NCI-H460 (cell line): ENCODE measurements around the genes ANGPTL8, TSPAN16, CNN1 and GET3.

DNA sequence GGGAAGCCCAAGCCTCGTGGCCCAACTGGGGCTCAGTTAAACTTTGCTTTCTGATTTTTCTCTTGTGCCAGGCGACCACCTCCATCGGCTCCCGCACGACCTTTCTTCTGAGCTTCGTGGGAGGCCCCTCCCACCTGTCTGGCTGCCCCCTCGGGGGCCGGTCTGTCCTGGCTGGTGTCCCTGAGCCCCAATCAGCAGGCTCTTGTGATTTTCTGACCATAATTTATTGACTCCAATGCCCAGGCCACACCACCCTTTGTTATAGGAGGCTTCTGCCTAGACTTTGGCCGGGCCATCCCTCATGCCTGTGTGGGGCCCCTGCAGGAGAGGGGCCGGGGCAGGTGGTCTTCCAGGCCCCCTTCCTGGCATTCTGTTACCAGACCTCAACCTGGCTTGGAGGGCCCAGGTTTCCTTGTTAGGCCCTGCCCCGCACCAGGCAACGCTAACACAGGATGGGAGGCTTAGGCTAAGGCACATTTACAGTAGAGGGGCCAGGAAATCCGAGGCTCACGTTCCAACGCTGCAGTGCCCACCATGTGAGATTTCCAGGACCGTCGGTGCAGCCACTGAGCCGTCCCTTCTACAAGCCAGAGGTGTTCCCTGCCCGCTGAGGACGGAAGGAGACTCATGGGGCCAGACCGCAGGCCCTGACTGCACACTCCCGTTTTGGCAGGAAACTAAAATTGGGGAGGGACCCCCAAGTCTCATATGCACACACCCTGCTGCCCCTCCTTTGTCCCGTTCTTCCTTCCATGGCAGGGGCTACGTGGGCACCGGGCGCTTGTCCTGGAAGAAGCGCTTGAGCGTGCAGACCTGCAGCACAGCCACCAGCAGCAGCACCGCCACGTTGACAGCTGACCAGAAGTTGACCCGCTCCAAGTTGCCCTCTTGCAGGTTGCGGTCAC is 3.5 kb downstream of the TMED1 start:
RAMPAGE:
- cytosol, long total RNA = no peak
- long total RNA = no peak
- nucleus, long total RNA = no peak

RAMPAGE:
- cytosol, long total RNA = no peak
- long total RNA = no peak
- nucleus, long total RNA = no peak
These were observed 35.3 kb downstream of the SMARCA4 start for GRCh38 chr19:10995965-10996694.

GRCh38 chr19:11033062-11033540 is 56.2 kb upstream of the LDLR start:
RAMPAGE:
- cytosol, long total RNA = no peak
- long total RNA = no peak
- nucleus, long total RNA = no peak

RAMPAGE:
- cytosol, long total RNA = no peak
- long total RNA = no peak
- nucleus, long total RNA = no peak
These were observed 22.1 kb downstream of the SPC24 start for GRCh38 chr19:11133333-11133995.

RAMPAGE:
- cytosol, long total RNA = no peak
- long total RNA = no peak
- nucleus, long total RNA = no peak
These were observed at the start of gene ANGPTL8 for GRCh38 chr19:11239312-11240065. Gene ANGPTL8 (plus strand): TSS chr19:11239619.

DNA sequence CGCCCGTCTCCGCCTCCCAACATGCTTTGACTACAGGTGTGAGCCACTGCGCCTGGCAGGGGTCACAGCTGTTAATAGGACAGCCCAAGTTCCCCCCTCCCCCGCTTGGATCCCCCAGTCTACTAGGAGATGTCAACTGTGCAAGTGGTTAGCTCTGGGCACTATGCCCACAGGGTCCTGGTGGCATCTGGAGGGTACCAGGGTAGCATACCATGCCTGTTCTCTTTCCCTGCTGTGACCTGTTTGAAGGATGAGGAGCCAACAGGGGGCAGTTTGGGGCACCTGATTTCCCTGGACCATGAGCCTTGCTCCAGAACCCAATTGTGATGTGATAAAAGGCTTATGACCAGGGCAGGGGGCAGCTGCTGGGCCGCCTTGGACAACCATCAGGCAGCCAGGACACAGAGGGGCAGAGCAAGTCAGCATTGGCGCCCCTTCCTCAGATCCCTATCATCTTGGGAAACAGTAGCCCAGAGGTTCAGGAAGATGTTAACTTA is at the start of gene TSPAN16:
TSS of gene TSPAN16 (plus strand) at position 389 of the 497 bp plus-strand sequence.
RAMPAGE:
- cytosol, long total RNA = no peak
- long total RNA = no peak
- nucleus, long total RNA = no peak

GRCh38 chr19:11338489-11338772 is 1.0 kb downstream of the RAB3D start:
RAMPAGE:
- cytosol, long total RNA = no peak
- long total RNA = no peak
- nucleus, long total RNA = no peak

DNA sequence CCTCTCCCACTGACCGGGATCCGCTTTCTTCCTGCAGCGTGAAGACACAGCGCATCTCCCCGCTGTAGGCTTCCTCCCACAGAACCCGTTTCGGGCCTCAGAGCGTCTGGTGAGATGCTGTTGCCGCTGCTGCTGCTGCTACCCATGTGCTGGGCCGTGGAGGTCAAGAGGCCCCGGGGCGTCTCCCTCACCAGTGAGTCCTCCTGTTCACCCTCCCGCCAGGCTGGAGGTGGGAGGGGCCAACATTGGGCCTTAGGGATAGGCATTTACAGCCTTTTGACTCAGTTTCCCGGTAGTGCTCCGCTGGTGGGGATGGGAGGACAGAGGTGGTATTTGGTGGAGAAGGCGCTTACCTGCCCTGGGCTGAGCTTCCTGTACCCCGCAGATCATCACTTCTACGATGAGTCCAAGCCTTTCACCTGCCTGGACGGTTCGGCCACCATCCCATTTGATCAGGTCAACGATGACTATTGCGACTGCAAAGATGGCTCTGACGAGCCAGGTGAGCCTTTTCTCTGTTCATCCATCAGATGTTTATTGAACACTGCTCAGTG is 646 bp downstream of the PRKCSH start:
RAMPAGE:
- cytosol, long total RNA = no peak
- long total RNA = no peak
- nucleus, long total RNA = no peak

GRCh38 chr19:11446649-11446935 is 11.2 kb downstream of the PRKCSH start:
RAMPAGE:
- cytosol, long total RNA = no peak
- long total RNA = no peak
- nucleus, long total RNA = no peak

RAMPAGE:
- cytosol, long total RNA = no peak
- long total RNA = no peak
- nucleus, long total RNA = no peak
These were observed 1.3 kb downstream of the ELAVL3 start for GRCh38 chr19:11479618-11479905.

GRCh38 chr19:11535740-11536013 is 3.0 kb upstream of the CNN1 start:
RAMPAGE:
- cytosol, long total RNA = no peak
- long total RNA = no peak
- nucleus, long total RNA = no peak

DNA sequence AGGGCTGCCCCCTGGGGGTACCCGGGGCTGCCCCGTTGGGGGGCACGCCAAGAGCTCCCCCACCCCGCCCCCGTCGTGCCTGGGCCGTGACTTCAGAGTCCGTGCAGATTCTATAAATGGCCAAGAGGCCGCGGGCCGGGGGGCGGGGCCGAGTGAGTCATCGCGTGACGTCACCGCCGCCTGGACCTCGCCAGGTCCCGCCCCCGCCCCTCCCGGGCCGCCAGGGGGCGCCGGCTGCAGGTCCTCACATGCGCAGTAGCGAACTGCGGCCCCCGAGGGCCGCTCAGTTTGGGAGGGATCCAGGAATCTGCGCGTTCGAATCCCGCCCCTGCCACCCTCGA is 2.7 kb upstream of the CNN1 start:
RAMPAGE:
- cytosol, long total RNA = no peak
- long total RNA = no peak
- nucleus, long total RNA = no peak

RAMPAGE:
- cytosol, long total RNA = no peak
- long total RNA = no peak
- nucleus, long total RNA = no peak
These were observed at the start of gene CNN1 for GRCh38 chr19:11538267-11539182. Gene CNN1 (plus strand): TSS chr19:11538851.

GRCh38 chr19:11551157-11551950 is 7.7 kb downstream of the ELOF1 start:
RAMPAGE:
- cytosol, long total RNA = no peak
- long total RNA = no peak
- nucleus, long total RNA = no peak

RAMPAGE:
- cytosol, long total RNA = no peak
- long total RNA = no peak
- nucleus, long total RNA = no peak
These were observed 1.1 kb downstream of the ACP5 start for GRCh38 chr19:11576209-11576824.

DNA sequence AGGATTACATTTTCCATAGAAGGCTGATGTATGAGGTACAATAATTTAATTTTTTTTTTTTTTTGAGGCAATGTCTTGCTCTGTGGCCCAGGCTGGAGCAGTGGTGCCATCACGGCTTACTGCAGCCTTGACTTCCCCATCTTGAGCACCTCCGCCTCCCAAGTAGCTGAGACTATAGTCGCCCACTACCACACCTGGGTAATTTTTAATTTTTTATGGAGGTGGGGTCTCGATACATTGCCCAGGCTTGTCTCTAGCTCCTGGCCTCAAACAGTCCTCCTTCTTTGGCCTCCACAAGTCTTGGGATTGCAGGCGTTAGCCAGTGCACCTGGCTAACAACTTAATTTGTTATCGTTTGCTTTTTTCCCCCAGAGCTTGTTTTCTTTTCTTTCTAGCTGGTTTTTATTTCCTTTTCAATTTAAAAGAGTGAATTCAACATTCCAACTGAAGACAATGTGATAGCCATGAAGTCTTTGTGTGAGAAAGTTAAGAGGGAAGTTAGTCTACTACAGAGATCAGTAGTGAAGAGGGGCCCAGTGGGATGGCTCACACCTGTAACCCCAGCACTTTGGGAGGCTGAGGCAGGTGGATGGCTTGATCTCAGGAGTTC is 3.2 kb downstream of the ZNF439 start:
RAMPAGE:
- cytosol, long total RNA = no peak
- long total RNA = no peak
- nucleus, long total RNA = no peak

GRCh38 chr19:11964035-11964307 is 869 bp upstream of the ZNF763 start:
RAMPAGE:
- cytosol, long total RNA = no peak
- long total RNA = no peak
- nucleus, long total RNA = no peak

RAMPAGE:
- cytosol, long total RNA = no peak
- long total RNA = no peak
- nucleus, long total RNA = no peak
These were observed 3.7 kb downstream of the ZNF763 start for GRCh38 chr19:11968492-11969021.

RAMPAGE:
- cytosol, long total RNA = no peak
- long total RNA = no peak
- nucleus, long total RNA = no peak
These were observed 780 bp downstream of the ZNF799 start for GRCh38 chr19:12400048-12400934.

DNA sequence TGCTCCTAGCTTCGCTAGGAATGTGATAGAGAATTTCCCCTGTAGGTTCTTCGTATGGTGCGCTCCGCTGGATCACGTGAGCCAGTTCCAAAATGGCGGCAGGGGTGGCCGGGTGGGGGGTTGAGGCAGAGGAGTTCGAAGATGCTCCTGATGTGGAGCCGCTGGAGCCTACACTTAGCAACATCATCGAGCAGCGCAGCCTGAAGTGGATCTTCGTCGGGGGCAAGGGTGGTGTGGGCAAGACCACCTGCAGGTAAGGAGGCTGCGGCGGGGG is at the start of gene GET3:
TSS of gene GET3 (plus strand) at position 84 of the 274 bp plus-strand sequence.
RAMPAGE:
- cytosol, long total RNA = start-site peak on the plus strand centred at position 115 of the sequence, 34 bp wide, 28 and 18 reads in 2 replicates
- long total RNA = start-site peak on the plus strand centred at position 82 of the sequence, 14 bp wide, 34 and 85 reads in 2 replicates
- nucleus, long total RNA = no peak